Caco-2 (cell line): Measurements from ENCODE around the genes DUSP28 and D2HGDH.

- PRO-cap: no peak
- RRBS: no CpG with 5 or more reads among the region's 10 CpGs
Observed at GRCh38 chr2:240496223-240497312, 61.1 kb downstream of the GPC1 start.

DNA sequence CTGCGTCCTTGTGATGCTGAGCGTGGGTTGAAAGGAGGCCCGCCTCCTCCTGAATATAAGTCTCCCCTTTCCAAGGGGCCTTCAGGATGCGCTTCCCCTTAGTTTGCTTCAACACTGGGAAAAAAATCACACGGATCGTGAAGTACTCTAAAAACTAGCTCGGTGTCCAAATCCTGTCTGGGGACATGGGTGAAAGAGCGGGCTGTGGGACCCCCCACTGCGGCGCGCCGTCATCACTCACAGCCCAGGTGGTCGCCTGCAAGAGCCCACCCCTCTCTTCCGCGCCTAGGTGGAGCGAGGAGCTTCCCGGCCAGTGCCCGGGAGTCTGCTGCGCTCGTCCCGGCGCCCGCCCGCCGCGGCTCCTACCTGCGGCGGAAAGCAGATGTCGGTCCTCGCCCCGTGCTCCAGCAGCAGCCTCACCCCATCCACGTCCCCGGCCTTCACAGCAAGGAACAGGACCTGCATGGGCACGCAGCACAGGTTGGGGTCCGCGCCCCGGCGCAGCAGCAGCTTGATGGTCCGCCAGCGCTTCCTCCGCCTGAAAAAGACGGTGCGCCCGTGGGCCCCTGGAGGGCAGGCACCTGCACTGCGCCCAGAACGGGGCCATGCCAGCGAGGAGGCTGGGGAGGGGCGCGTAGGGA, 37.7 kb downstream of the ANKMY1 start:
- PRO-cap: no peak
- RRBS: 98% methylated on average over 14 of the region's 49 CpGs

GRCh38 chr2:240559663-240560060, 495 bp upstream of the DUSP28 start:
- PRO-cap: no peak
- RRBS: no CpG with 5 or more reads among the region's 2 CpGs

DNA sequence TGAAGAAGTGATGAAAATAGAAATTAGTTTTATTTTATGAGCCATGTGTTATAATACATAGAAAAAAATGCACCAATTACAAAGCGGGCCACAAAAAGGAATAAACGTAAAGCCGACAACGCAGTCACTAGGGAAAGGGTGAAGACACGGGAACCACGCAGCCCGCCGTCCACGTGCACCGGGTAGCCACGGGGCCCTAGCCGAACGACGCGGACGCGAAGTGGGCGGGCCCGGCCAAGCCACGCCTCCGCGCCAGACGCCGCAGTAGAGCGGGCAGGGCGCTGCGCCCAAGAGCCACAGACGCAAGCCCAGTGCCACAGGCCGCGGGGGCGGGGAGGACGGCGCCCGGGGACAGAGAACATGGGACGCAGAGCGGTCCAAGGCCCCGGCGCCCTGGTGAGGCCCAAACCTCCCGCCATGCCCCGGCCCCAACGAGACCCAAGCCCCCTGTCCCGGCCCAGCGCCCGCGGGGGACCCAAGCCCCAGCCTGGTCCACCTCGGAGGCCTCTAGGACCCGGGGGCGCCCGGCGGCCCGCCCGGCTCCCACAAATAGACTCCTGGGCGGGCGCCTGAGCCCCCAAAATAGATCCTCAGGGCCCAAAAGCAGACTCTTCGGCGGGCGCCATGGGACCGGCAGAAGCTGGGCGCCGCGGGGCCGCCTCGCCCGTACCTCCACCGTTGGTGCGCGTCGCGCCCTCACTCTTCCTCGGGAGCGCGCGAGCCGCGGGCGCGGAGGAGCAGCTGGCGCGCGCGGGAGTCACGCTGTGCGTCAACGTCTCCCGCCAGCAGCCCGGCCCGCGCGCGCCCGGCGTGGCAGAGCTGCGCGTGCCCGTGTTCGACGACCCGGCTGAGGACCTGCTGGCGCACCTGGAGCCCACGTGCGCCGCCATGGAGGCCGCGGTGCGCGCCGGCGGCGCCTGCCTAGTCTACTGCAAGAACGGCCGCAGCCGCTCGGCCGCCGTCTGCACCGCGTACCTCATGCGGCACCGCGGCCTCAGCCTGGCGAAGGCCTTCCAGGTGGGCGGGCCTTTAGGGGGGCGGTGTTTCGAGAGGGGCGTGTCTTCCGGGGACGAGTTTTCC, at the start of gene DUSP28:
TSS of gene DUSP28 (plus strand) at position 297 of the 1,080 bp plus-strand sequence.
- PRO-cap: bidirectional peak, plus-strand start at position 297 of the sequence, minus-strand start at position 198 of the sequence; bidirectional peak, plus-strand start at position 816 of the sequence, minus-strand start at position 698 of the sequence; bidirectional peak, plus-strand start outside the sequence, minus-strand start at position 980 of the sequence
- RRBS: 4% methylated on average over 54 of the region's 127 CpGs

- PRO-cap: bidirectional peak, plus-strand start at chr2:240605460, minus-strand start at chr2:240605353
- RRBS: no CpG with 5 or more reads among the region's 17 CpGs
Observed at GRCh38 chr2:240605236-240605897, 18.8 kb downstream of the CAPN10 start.

DNA sequence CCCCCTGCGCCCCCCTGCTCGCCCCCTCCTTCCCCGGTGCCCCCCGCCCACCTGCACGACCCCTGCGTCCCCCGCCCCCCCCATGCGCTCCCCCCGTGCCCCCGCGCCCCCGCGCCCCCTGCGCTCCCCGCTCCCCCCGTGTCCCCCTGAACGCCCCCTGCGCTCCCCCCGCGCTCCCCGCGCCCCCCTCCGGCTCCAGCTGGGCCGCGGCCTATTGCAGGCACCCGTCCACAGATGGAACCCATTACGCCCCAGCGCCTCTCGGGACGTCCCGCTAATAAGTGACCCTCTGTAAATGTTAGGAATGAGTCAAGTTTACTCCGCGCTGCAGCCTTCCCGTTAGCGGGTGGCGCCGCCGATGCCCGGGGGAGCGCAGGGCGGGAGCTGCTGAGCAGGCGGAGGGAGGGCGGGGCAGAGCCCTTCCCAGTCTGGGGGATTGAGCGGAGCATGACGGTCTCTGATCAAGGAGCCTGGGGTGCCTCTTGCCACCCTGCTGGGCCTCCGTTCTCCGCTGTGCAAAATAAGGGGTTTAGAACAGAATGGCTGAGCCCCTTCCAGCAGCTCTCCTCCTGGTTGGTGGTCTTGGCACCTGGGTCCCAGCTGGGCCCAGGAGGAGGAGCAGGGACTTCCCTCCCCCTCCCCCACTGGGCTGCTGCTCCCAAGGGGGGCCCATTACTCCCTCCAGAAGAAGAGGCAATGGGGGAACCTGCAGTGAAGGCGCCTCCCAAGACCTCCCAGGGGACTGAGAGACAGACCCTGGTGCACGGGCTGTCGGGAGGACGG, 10.4 kb downstream of the CROCC2 start:
- PRO-cap: no peak
- RRBS: 56% methylated on average over 3 of the region's 51 CpGs

GRCh38 chr2:240996929-240998045, 1.1 kb upstream of the SNED1 start:
- PRO-cap: no peak
- RRBS: 94% methylated on average over 3 of the region's 27 CpGs

- PRO-cap: no peak
- RRBS: no CpG with 5 or more reads among the region's 18 CpGs
Observed at GRCh38 chr2:241080344-241081161, 21.5 kb downstream of the MTERF4 start.

- PRO-cap: no peak
- RRBS: no CpG with 5 or more reads among the region's 25 CpGs
Observed at GRCh38 chr2:241081162-241081959, 20.7 kb downstream of the MTERF4 start.

GRCh38 chr2:241098676-241099896, 3.0 kb downstream of the MTERF4 start:
- PRO-cap: no peak
- RRBS: no CpG with 5 or more reads among the region's 13 CpGs

DNA sequence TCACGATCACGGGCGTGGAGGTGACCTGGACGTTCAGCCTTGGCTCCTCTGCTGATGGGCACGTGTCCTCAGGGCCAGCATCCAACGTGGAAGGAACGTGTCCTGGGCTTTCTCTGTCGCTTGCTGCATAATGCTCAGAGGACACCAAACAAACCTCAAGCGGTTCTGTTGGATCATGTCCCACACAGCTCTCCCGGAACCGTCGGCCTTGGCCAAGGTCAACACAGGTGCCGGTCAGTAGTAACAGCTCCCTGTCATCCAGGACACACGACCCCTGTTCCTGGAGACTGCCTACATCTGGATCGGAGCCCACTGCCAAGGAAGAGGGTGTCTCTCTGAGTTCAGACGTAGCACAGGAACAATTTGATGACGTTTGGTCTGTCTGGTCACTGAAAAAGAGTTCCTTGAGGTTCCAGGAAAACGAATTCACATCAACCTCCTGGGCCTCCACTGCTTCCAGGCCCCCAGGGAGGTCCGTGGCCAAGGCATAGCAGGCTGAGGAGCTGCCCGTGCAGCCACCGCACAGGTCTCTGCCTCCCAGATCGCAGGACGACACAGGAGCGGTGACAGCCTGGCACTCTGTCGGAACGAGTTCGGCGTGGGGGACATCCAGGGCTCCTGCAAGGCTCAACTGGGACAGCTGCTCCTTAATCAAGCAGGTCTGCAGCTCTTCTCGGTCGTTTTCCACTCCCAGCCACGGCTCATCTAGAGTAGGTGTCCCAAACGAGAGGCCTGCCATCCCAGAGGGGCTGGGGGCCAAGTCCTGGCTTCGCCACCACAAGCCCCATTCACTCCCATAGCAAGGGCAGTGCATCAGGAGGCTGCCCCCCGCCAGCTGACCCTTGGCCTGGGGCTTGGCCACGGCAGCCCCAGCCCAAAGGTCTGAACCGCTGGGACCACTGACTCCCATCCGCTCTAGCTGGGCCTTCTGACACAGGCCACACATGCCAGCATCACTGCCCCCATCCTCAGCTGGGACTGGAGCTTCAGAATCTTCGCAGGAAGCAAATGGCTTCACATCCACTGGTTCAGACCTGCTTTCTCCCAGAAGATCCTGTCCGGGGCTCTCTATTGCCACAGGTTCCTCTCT, 22.6 kb downstream of the PASK start:
- PRO-cap: no peak
- RRBS: no CpG with 5 or more reads among the region's 39 CpGs

DNA sequence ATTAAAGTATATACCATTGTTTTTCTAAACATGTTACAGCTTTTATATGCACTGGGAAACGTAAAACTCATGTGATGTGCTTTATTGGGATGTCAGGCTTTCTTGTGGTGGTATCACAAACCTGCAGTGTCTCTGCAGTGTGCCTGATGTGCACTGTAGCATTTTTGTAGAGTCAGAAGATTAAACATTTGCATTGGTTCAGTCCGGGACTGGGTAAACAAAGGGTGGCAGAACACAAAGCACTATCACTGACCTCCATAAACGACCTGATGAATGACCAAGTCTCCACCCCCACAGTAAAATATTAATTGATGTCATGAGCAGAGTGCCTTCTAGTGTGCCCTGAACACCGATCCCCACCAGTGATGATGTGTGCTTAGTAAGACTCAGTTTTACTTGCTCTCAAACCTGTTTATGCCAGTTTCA, 30.3 kb downstream of the HDLBP start:
- PRO-cap: no peak
- RRBS: no CpG with 5 or more reads among the region's 4 CpGs

DNA sequence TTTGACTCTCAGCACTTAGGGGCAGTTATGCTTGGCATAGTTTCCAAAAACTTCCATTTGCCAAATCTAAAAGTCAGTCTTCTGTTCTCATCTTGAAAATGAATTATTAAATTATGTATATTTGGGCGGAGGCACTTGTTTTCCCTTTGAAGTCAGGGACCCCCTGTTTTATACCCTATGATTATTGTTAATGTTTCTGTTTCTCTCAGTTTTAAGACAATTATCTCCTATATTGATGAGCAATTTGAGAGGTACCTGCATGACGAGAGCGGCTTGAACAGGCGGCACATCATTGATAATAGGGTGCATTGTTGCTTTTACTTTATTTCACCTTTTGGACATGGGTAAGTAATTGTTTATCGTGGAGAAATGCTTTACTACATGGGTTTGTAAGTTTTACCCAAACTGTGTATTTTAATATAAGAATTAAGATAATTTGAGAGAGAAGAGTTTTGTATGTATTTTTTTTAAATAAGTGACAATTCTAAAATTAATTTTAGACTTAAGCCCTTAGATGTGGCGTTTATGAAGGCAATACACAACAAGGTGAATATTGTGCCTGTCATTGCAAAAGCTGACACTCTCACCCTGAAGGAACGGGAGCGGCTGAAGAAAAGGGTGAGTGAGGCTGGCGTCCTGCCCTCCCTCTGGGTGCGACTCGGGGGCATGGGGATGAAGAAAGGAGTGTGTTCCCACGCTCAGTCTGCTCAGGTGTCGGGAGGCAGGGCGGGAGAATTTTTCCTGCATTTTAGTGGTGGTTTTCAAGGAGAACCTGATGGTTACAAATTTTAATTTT, 18.7 kb upstream of the FARP2 start:
- PRO-cap: no peak
- RRBS: no CpG with 5 or more reads among the region's 14 CpGs

DNA sequence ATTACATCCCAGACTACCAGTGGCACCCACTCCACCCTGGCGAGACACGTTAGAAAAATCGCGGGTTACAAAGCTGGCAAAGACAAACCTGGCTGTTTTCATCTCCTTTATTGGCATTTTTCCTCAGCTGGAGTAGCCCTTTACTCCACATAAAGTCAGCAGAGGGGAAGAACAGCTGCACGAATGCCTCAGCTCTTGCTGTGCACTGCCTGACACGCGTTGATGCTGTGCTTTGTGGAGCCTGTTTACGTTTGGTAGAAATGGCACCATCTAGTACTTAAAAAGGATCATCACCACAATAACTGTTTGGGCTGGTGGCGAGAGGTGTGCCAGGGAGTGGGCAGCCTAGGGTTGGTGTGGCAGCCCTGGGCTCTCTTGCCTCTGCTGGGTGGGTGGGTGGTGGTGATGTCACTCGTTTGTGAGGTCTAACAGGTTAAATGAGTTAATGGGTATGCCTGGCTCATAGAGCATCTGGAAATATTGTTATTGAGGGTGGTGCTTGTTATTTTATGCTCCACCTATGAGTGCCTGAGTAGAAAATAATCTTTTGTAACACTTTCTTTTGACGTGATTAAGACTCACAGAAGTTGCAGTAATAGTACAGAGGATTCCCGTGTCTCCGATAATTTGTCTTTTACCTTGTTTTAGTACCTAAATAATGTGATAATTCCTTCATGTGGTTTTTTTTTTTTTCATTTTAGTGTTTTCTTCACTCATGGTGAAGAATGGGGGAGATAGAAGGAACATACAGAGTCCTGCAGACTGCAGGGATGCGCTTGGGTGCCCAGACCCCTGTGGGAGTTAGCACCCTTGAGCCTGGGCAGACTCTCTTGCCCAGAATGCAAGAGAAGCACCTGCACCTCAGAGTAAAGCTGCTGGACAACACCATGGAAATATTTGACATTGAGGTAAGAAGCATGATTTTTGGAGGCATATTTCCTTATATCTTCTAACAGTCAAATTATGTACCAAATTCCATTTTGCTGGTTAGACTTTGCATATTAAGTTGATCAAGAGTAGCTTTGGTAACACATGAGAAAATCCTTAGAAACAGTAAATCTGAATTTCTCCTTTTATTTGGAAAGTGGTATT, 16.6 kb downstream of the FARP2 start:
- PRO-cap: no peak
- RRBS: no CpG with 5 or more reads among the region's 14 CpGs

DNA sequence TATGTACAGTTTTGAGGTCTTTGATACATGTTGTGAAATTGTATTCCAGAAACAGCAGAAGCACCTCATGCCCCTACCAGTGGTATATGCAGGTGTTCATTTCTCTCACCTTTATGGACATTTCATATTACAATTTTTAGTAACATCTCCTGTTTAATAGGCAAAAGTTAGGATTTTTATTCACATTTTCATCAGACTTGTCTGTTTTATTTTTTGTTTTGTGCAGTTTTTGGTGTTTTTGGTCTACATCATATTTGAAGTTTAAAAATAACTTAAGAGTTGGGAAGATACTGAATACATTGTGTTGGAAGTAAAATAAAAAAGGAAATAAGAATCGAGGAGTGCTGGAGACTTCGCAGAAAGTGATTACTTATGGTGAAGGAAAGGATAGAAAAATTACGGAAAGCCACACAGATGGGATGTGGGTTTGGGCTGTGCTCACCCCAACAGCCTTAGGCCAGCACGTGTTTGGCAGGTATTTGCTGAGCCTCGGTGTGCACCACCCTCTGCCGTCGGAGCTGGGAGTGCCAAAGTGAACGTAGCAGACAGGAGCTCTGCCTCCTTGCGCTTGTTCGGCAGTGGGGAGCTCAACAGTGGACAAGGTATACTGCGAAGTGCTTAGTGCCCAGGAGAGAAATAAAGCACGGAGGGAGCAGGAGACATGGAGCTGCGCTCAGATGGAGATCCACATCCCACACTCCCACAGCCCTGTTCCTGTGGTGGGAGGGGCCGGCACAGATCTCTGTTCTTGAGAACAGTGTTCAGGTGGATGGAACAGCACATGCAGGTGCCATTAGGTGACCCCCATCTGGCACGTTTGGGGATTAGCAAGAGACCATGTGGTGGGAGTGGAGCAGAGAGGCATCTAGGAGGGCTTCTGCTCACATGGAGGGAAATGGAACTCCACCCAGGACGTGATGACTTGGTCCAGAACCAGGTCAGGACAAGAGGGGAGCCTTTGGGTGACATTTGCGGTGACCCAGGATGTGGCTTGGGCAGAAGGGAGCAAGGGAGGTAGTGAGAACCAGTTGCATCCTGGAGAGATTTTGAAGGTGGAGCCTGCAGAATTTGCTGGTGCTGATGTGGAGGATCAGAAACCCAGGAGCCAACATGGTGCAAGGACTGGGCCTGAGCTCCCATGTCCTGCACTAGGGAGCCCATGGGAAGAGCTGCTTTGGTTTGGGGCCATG, 27.0 kb downstream of the FARP2 start:
- PRO-cap: no peak
- RRBS: no CpG with 5 or more reads among the region's 17 CpGs

DNA sequence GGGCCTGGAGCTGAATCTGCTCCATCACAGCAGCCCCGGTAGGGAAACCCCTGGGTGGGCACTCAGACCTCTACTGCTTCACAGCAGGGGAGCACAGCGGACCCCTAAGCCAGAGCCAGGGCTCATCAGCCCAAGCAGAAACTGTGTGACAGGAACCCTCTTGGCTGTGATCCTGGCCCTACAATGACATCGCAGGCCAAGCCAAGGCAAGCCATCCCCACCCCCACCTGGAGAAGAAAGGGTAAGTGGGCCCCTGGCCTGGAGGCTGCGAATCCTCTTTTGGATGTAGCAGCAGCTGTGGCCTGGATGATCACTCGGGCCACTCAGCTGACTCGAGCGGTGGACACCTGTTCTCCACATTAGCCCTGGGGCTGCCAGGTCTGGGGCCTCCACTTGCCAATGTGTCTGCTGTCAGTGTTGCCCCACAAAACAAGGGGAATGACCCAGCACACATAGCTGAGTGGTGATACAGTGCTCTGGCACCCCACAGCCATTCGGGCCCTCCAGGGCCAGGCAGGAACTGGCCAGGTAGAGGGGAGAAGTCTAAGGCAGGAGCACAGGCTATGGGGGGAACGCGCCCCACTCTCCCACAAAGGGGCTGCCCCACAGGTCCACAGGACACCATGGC, 2.7 kb downstream of the STK25 start:
- PRO-cap: no peak
- RRBS: no CpG with 5 or more reads among the region's 10 CpGs

- PRO-cap: bidirectional peak, plus-strand start at chr2:241547402, minus-strand start at chr2:241547128
- RRBS: no CpG with 5 or more reads among the region's 10 CpGs
Observed at GRCh38 chr2:241547217-241547766, 11.3 kb upstream of the BOK start.

DNA sequence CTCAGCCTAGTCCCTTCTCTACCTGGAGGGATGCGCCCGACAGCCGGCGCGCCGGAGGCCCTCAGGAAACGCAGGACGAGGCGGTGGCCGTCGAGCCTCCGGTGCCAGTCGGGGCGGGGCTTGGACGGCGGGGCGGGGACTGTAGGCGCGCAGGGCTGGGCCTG, 176 bp upstream of the D2HGDH start:
- PRO-cap: bidirectional peak, plus-strand start outside the sequence, minus-strand start at position 70 of the sequence
- RRBS: 5% methylated on average over 10 of the region's 19 CpGs

DNA sequence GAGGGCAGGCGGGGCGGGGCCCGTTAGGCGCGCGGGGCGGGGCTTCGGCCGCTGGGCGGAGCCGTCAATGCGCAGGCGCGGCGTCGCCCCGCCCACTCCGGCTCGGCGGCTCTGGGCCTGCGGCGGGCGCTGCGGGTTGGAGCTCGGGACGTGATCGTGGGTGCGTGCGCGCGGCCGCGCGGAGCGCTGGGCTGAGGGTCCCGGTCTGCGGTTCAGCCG, at the start of gene D2HGDH:
TSS of gene D2HGDH (plus strand) at position 95 of the 219 bp plus-strand sequence.
- PRO-cap: bidirectional peak, plus-strand start at position 95 of the sequence, minus-strand start outside the sequence
- RRBS: 2% methylated on average over 15 of the region's 38 CpGs

- PRO-cap: no peak
- RRBS: 98% methylated on average over 7 of the region's 36 CpGs
Observed at GRCh38 chr2:241755417-241756087, 21.1 kb upstream of the GAL3ST2 start.